Astrocyte (in vitro differentiated cells and primary cell): Measurements from ENCODE around the gene HP1BP3.

GRCh38 chr1:20475888-20476879 is 9.8 kb downstream of the CAMK2N1 start:
- PRO-cap, result no peak
- RRBS, 2 experiments, result 4 to 9% methylated on average over 9 to 10 of the region's 36 CpGs

DNA sequence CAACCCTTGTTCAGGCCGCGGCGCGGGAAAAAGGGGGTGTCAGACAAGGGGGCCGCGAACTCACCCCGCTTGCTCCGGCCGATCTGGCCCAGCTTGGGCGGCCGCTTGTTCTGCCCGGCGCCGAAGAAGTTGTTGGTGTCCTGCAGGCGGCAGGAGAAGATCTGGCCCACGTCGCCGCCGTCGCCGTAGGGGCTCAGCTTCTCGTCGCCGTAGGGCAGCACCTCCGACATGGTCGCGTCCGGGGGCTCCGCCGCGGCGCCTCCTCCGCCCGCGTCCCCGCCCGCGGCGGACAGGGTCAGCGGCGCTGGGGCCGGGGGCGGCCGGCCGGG is 896 bp downstream of the CAMK2N1 start:
- PRO-cap, result no peak
- RRBS, 2 experiments, result 1 to 2% methylated on average over 21 of the region's 45 CpGs

DNA sequence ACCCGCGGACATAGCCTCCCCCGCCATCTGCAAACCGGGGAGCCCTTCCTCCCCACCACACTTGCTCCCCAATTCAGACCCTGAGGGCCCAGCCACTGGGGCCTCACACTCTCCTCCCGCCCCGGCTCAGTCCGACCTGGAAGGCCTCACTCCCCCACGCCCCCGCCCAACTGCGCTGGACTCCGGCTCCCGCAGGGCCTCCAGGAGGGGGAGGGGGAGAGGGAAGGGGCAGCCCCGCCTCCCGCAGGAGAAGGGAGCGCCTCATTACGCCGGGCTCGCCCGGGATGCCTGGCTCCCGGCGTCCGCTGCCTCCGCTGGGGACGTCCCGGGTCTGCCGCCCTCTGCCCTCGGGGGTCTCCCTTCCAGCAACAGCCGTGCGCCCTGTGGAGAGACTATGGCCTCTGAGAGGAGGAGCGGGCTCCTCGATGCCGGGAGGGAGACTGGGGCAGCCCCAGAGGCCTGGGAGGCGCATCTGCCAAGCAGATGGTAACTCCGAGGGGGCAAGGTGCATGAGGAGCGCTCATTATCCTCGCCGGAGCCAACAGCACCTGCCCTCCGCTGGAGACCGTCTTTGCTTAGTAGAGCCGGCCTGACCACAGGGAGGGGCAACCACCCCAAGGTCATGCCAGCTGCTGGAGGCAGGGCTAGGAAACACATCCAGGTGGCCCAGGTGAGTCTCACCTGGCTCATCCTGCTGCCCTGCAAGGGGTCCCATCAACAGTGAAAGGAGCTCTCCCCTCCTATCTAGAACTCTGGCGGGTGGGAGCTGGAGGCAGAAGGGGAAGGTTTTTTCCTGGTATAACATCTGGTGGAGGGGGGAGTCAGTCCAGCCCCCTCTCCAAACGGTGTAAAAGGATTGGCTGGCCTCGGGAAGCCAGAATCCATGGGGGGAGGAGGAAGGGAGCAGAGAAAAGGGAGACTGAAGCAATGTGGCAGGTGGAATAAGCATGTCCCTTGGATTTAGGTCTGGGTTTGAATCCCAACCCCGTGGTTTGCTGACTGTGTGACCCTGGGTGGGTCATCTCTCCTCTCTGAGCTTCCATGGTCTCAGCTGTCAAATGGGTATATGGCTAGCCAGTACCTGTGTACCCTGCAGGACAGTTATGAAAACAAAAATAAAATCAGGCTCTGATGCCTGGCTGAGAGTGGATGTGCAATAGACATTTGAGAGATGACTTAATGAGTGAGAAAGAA is 975 bp upstream of the CAMK2N1 start:
- PRO-cap, result no peak
- RRBS, 2 experiments, result 4% methylated on average over 17 to 25 of the region's 44 CpGs

DNA sequence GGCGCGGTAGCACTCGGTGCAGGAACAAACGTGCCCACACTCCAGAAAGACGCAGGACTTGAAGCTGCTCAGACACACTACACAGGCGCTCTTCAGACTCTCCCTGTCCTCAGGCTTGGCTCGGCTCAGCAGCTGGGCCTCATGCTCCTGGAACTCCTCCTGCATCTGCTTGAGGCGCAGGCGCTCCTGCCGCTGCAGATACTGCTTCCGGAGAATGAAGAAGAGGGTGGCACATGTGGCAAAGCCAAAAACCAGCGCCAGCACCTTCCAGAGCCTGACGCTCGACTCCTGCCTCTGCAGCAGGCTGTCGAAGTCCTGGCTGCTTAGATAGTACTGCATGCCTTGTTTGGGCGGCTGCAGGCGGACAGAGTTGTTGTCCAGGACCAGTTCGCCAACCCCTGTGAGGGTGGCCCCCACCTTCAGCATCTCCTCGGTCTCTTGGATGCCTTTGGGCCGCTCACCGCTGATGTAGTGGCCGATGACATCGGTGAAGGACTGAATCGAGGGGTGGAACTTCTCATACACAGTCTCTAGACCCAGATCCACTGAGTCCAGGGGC is 7.1 kb downstream of the MUL1 start:
- PRO-cap, result no peak
- RRBS, 2 experiments, result no CpG with 5 or more reads among the region's 24 CpGs

GRCh38 chr1:20589255-20590176 is 619 bp downstream of the CDA start:
- PRO-cap, result no peak
- RRBS, 2 experiments, result no CpG with 5 or more reads among the region's 24 CpGs

- PRO-cap, result bidirectional peak, plus-strand start at chr1:20787715, minus-strand start at chr1:20787261
- RRBS, 2 experiments, result under 1 to 2% methylated on average over 30 to 34 of the region's 87 CpGs
Measured at GRCh38 chr1:20787068-20787621, at the start of gene HP1BP3. Gene HP1BP3, minus strand, starts transcription at chr1:20787307.

DNA sequence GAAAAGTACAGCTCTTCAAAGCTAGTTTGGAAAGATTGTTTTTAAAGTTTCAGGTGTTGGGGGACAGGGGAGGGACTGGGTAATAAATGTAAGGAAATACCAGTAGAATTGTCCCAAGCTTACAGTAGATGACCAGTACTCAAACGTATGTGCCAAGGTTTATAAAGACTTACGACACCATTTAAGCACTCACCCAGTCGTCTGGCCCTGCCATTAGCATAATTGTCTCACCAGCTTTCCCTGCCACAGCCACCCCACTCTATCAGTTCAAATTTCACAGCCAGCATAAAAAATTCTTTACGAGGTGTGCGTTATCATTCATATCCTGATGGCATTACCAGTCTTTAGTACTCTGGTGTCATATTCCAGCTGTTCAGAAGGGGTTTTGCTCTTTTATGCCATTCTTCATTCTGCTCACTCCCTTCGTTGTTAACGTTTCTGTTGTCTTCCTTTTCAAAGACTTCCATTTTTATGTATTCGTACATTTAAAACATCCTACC is 855 bp upstream of the HP1BP3 start:
- PRO-cap, result bidirectional peak, plus-strand start at position 265 of the sequence, minus-strand start at position 137 of the sequence
- RRBS, 2 experiments, result no CpG with 5 or more reads among the region's 8 CpGs

DNA sequence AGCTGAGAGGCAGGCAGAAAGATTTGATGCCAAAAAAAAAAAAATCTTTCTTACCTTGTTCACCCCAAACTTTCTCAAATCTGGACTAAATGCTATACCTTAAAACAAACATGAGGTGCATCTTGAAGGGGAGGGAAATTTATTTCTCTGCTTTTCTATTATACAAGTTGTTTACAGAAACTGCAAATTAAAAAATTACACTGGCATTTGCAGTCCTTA is 19.6 kb upstream of the HP1BP3 start:
- PRO-cap, result no peak

GRCh38 chr1:20885969-20886424 is 98.9 kb upstream of the HP1BP3 start:
- PRO-cap, result no peak
- RRBS, 2 experiments, result no CpG with 5 or more reads among the region's 4 CpGs

GRCh38 chr1:21175650-21176467 is 838 bp downstream of the EIF4G3 start:
- PRO-cap, result unidirectional peak, plus-strand start at chr1:21176127; unidirectional peak, plus-strand start at chr1:21176319
- RRBS, 2 experiments, result 1 to 3% methylated on average over 20 to 22 of the region's 56 CpGs

GRCh38 chr1:21190805-21191308 is 14.2 kb upstream of the EIF4G3 start:
- PRO-cap, result no peak
- RRBS, 2 experiments, result no CpG with 5 or more reads among the region's 2 CpGs

DNA sequence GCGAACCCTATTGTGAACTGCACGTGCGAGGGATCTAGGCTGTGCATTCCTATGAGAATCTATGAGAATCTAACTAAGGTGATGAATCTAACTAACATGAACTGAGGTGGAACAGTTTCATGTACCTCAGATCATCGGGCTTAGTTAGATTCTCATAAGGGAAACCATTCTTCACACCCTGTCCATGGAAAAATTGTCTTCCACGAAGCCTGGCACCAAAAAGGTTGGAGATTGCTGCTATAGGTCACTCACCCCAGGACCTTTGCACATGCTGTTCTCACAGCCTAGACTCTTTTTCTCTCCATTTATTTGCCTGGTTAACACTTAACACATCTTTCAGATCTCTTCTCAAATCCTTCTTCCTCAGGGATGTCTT is 37.6 kb upstream of the ECE1 start:
- PRO-cap, result no peak
- RRBS, 2 experiments, result no CpG with 5 or more reads among the region's 5 CpGs

- PRO-cap, result no peak
- RRBS, 2 experiments, result no CpG with 5 or more reads among the region's 7 CpGs
Measured at GRCh38 chr1:21330541-21331064, 40.3 kb upstream of the ECE1 start.

GRCh38 chr1:21346257-21346374 is 55.9 kb upstream of the ECE1 start:
- PRO-cap, result no peak
- RRBS, 2 experiments, result no CpG with 5 or more reads among the region's 6 CpGs

DNA sequence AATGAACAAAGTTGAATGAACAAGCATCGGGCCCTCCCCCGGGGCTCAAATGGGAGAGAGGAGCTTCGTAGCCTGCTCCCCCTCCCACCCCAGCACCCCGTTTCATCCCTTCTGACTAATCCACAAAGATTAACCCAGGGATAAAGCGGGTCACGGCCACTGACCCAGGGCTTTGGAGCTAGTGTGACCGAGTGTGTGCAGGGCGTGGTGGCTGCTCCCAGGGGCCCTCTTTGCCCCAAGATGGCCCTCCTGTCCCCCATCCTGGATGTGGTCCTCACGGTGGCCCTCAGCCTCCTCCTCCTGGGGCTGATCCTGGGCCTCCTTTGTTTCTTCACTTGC is 37.9 kb downstream of the ALPL start:
- PRO-cap, result no peak
- RRBS, 2 experiments, result no CpG with 5 or more reads among the region's 9 CpGs

- PRO-cap, result no peak
- RRBS, 2 experiments, result no CpG with 5 or more reads among the region's 2 CpGs
Measured at GRCh38 chr1:21703333-21703679, 34.1 kb upstream of the RAP1GAP start.

DNA sequence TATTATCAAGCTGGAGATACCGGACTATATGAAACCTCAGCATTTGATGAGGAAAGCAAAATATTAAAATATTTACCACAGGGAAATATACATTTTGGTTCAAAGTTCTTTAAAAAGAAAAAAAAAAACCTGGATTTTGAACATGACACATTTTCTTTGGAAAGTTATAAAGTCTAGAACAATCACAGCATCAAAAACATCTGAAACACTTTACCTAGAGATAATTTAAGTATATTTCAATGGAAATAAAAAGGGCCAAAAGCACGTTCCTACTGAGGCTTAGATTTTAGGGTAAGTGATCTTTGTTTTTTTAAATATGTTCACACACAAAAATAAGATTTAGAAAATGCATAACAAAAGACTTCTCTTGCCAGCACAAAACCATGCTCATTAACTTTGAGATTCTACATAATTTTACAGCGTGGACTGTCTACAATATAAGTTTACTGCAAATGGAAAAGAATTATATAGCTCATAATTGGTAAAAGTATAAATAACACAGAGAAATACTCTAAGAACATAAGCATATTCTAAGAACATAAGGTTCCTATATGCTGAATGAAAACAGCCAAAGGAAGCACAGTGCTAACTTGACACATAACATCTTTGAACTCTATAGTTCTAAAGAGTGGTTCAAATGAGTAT is 56.0 kb downstream of the USP48 start:
- PRO-cap, result no peak
- RRBS, 2 experiments, result no CpG with 5 or more reads among the region's 3 CpGs

DNA sequence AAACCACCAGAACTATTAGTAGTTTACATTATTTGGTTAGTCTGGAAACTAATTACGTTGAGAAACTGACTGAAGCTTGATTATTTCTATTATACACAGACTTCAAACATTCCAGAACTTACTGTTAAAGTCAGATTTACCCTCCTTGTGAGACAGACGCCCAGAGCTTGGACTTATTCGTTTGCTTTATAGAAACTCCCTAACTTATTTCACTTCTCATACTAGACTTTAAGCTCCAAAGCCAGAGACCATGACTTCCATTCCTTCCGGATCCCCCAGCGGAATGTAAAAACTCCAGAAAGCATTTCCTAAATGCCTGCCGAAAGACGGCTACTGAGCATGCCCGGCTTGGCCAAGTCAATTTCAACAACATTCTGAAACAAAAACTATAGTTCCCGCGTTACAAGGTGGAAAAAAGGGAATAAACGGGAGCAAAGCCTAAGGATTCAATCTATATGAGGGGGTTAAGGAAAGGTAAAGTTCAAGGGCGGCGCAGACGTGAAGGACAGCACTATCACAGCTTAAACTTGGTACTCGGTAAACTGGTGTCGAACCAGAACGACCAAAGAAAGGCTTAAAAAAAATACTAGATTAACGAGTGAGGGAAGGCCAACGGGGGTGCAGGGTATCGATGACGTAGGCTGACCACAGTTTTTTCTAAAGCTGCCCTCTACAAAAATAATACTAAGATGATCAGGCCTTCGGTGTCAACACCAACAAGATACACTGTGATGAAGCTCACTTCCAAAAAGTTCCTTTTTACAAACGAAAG is 1.0 kb downstream of the USP48 start:
- PRO-cap, result unidirectional peak, minus-strand start at position 285 of the sequence; bidirectional peak, plus-strand start at position 452 of the sequence, minus-strand start at position 285 of the sequence
- RRBS, 2 experiments, result 3 to 6% methylated on average over 5 of the region's 23 CpGs

GRCh38 chr1:21823856-21824935 is 12.1 kb downstream of the LDLRAD2 start:
- PRO-cap, result no peak
- RRBS, 2 experiments, result 78 to 86% methylated on average over 2 of the region's 36 CpGs

DNA sequence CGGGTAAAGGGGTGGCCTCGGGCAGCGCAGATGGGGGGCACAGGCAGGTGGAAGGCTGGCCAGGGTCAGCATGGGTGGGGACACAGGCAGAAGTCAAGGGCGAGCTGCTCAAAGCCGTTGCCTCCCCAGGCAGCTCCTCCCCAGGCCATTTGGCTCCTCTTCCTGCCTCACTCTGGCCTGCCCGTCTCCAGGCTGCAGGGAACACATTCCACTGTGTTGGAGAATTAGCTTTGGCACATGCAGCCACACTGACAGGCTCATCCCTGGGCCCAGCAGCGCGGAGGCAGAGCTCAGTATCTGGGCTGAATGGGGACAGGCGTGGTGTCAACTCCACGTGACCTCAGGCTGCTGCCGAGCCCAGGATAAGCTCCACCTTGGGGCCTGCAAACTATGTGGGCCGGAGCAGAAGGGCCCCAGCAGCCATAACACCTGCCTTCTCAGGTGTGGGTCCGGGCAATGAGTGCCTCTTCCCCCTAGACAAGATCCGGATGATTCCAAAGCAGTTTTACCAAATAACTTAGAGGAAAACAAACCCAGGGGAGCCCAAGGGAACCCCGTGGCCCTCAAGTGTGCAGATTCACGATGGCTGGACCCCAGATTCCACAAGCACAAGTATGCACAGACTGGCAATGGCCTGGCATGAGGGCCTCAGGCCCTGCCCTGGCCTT is 40.3 kb downstream of the HSPG2 start:
- PRO-cap, result no peak
- RRBS, 2 experiments, result 54 to 69% methylated on average over 3 of the region's 16 CpGs